Keratinocyte (primary cell): ENCODE measurements around a stretch of chr15.

DNA sequence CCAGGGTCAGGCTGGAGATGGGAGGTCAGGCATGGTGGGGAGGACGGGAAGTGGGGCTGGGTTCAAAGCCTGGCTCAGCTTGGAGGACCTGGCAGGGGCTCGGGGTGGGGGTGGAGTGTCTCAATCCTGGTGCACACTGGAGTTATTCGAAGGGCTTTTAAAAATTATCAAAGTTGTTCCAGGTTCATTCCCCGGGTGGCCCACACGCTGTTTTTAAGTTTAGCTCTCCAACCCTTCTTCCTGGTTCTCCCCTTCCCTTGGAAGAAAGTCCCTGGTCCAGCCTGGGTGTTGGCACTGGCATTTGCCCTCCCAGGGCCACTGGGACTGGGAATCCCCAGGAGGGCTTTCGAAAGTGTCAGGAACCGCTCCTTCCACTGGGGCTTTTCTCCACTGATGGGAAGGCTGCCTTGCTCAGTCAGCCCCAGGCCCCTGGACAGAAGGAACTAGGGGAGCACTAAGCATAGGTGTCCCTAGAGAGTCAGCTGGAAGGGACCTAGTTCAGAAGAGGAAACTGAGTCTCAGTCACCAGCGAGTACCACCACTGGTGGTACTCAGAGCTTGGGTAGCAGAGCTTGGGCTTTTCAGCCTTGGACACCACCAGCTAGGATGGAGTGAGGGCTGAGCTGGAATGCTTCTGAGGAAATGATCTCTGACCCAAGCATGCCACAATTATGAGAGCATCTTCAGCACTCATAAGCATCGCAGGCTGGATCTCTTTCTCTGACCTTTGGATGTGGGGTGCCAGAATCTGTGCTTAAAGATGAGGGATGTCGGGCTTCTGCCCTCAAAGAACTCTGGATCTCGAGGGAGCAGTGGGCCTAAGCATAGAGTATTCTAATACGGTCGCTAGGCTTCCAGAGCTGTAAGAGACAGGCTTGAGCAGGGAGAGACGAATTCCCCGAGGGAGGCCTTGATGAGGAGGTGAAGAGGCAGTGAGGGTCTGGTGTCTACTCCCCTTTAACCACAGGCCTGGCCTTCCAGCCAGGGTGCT, 36.2 kb downstream of the ZNF710 start:
CAGE:
- cytosol, long polyA minus RNA: no peak
- cytosol, long polyA plus RNA: no peak
- long polyA plus RNA: no peak
- nucleus, long polyA minus RNA: no peak
- nucleus, long polyA plus RNA: no peak

DNA sequence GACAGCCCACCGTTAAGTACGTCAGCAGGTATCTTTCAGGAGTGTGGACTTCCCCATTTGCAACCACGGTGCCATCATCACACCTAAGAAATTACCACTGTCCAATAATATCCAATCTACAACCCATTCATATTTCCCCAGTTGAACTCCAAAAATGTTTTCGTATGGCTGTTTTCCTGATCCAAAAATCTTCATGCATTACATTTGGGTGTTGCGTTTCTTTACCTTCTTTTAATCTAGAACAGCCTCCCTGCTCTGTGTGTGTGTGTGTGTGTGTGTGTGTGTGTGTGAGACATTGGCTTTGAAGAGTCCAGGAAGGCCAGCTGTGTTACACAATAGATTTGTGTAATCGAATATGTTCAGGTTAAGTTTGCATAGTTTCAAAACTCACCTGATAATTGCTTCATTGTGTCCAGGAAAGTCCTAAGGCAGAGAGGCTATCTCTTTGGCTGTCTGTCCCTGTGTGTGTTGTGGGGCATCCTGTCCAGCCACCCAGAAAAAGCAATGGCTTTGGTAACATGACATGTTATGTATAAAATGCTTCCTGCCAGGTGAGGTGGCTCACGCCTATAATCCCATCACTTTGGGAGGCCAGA, 37.4 kb downstream of the ZNF710 start:
CAGE:
- cytosol, long polyA minus RNA: no peak
- cytosol, long polyA plus RNA: no peak
- long polyA plus RNA: no peak
- nucleus, long polyA minus RNA: no peak
- nucleus, long polyA plus RNA: no peak

DNA sequence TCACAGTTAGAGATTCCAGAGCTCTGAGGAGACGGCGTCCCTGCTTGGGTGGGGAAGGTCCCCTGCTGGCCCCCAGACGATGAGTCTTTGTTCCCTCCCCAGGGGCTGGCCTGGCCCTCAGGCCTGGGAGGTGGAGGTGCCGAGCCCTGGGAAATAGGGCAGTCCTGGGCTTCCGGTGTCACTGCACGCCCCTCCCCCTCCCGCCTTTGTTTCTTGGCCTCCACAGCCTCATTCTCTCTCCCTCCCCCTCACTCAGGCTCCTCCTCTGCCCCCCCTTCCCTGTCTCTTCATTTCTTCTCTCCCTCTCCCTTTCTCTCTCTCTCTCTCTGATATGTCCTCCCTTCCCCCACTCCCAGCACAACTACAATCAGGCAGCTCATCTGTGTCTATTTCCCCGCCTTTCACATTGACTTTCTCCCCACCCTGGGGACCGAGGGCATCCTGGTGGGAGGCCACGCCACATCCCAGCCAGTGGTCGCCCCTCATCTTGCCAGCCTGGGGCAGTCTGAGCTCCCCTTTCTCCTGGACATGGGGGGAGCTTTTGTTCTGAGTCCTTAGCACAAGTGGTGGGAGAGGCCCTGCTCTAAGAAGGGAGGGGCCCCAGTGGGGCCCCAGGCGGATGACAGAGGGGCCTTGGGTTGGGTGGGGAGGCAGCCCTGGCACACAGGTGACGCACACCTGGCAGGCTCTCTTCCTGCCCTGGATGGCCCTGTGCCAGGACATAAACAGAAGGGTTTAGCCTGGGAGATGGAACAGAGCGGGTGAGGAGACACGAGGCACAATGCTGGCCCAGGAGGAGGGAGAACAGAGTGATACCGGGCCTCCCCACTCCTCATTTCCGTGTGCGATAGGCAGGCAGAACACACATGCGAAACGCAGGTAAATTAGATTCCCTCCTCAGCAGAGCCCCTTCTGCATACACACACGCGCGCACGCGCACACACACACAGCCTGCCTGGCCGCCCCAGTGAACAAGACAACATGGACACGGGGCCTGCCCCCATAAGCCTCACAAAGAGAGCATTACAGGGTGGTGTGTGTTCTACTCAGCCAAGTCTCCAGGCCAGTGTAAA, 40.0 kb downstream of the IDH2 start:
CAGE:
- cytosol, long polyA minus RNA: no peak
- cytosol, long polyA plus RNA: no peak
- long polyA plus RNA: no peak
- nucleus, long polyA minus RNA: no peak
- nucleus, long polyA plus RNA: no peak

DNA sequence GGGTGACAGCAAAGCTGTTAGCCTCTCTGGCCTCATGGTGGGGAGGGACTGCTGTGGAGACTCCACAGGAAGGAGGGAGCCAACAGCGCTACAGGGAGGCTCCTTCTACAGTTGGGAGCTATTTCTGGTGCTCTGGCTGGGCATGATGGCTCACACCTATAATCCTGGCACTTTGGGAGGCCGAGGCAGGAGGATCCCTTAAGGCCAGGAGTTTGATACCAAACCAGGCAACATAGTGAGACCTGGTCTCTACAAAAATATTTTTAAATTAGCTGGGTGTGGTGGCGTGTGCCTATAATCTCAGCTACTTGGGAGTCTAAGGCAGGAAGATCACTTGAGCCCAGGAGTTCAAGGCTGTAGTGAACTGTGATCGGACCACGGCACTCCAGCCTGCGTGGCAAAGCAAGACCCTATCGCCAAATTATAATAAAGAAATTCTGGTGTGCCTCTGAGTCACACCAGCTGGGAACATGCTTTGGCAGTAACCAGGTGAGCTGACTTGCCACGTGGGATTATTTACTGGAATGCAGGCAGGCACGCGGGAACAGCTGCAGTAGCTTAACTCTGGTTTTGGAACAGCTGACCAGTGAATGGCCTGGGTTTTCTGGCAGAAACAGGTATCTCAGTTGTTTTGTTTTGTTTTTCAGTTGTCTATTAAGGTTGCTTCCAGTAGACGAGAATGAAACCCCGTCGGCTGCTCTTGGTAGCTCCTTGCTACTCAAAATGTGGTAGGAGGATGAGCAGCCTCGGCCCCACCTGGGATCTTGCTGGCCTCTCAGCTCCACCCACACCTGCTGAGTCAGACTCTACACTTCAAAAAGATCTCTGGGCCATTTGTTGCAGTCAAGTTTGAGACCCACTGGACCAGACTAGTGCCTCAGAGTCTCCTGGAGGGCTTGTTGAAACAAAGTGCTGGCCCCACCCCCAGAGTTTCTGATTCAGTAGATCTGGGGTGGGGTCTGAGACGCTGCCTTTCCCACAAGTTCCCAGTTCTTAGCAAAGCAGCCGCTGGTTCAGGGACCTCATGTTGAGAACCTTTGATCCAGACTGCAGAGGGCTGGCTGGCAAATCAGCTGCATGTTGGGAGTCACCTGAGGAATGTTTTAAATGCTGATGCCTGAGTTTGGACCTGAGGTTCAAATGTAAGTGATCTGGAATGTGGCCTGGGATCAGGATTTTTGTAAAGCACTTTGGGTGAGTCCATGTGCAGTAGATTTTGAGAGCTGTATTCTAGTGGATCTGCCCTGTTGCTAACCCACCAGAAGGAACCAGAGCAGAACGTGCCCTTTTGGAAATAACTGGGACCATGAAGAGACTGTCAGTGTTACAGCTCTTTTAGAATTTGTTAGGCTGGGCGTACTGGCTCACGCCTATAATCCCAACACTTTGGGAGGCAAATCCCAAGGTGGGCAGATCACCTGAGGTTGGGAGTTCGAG, 26.6 kb downstream of the IDH2 start:
CAGE:
- cytosol, long polyA minus RNA: no peak
- cytosol, long polyA plus RNA: no peak
- long polyA plus RNA: no peak
- nucleus, long polyA minus RNA: no peak
- nucleus, long polyA plus RNA: no peak

GRCh38 chr15:90095649-90096073, 6.6 kb downstream of the IDH2 start:
CAGE:
- cytosol, long polyA minus RNA: no peak
- cytosol, long polyA plus RNA: no peak
- long polyA plus RNA: no peak
- nucleus, long polyA minus RNA: no peak
- nucleus, long polyA plus RNA: no peak

GRCh38 chr15:90097471-90098494, 4.5 kb downstream of the IDH2 start:
CAGE:
- cytosol, long polyA minus RNA: no peak
- cytosol, long polyA plus RNA: no peak
- long polyA plus RNA: no peak
- nucleus, long polyA minus RNA: no peak
- nucleus, long polyA plus RNA: no peak

DNA sequence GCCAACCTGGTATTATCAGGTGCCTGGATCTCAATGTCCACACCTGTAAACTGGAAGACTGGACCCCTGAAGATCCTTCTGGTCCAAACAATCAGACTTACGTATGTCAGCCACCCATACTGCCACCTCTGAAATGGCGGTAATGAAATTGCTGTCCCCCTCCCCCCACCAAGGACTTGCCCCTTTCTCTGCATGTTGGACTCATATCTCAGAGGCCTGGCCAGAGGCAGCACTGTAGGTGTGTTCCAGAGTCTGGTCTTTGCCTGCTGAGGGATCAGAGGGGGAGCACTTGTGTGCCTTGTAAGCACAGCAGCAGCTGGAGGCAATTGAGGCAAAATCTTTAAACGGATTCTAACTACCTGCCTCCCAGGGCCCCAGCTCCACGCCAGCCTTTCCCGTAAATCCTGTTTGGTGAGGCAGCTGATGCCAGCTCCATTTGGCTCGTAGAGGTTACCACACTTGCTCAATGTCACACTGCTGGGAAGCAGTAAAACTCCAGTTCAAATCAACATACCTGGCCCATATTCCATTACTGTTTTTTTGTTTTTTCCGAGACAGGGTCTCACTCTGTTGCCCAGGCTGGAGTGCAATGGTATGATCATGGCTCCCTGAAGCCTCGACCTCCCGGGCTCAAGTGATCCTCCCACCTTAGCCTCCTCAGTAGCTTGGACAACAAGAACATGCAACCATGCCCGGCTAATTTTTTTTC, 2.3 kb upstream of the IDH2 start:
CAGE:
- cytosol, long polyA minus RNA: no peak
- cytosol, long polyA plus RNA: no peak
- long polyA plus RNA: no peak
- nucleus, long polyA minus RNA: no peak
- nucleus, long polyA plus RNA: no peak

GRCh38 chr15:90217060-90217467, 15.9 kb downstream of the SEMA4B start:
CAGE:
- cytosol, long polyA minus RNA: no peak
- cytosol, long polyA plus RNA: no peak
- long polyA plus RNA: no peak
- nucleus, long polyA minus RNA: no peak
- nucleus, long polyA plus RNA: no peak

CAGE:
- cytosol, long polyA minus RNA: no peak
- cytosol, long polyA plus RNA: no peak
- long polyA plus RNA: no peak
- nucleus, long polyA minus RNA: no peak
- nucleus, long polyA plus RNA: no peak
Measured at GRCh38 chr15:90291572-90292160, 26.2 kb downstream of the NGRN start.

CAGE:
- cytosol, long polyA minus RNA: no peak
- cytosol, long polyA plus RNA: no peak
- long polyA plus RNA: no peak
- nucleus, long polyA minus RNA: no peak
- nucleus, long polyA plus RNA: no peak
Measured at GRCh38 chr15:90306520-90306740, 41.0 kb downstream of the NGRN start.

DNA sequence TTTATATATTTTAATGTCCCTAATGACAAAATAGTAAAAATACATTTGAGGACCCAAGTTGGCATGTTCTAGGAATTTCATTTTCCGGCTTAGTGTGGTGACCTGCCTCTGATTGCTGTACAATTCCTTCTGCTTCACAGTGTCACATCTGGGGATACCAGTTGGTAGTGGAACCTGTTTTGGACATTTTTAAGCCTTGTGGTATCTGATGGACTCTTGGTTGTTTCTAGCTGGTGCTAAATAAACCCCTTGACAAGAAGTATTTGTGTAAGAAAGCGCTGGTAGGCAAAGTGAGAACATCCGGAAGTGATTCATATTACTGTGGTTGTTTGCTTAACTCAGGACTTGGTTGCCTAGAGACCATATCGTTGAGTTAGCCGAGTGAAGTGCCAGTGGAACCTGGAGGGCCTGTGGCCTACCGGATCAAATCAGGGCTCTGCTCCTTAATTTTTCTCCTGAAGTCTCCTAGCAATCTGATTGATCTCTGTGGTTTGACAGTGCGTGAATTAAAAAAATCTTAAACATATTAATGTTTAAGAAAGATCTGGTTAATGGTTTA, 12.8 kb downstream of the IQGAP1 start:
CAGE:
- cytosol, long polyA minus RNA: no peak
- cytosol, long polyA plus RNA: no peak
- long polyA plus RNA: no peak
- nucleus, long polyA minus RNA: no peak
- nucleus, long polyA plus RNA: no peak

DNA sequence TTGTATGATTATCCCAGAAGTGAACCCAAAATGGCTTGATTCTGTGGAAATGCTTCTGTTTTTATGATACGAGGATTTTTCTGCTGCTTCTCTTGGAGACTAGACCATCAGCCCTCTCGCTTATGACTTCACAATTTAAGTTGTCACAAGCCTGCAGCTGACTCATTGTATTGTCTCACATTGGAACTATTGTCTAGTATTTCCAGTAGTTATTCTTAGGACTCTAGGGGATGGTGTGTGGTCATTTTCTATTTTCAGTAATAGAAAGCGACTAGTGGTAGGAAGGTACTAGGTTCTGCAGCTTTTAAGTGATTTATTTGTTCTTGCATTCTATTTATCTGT, 66.4 kb upstream of the CRTC3 start:
CAGE:
- cytosol, long polyA minus RNA: no peak
- cytosol, long polyA plus RNA: no peak
- long polyA plus RNA: no peak
- nucleus, long polyA minus RNA: no peak
- nucleus, long polyA plus RNA: no peak

DNA sequence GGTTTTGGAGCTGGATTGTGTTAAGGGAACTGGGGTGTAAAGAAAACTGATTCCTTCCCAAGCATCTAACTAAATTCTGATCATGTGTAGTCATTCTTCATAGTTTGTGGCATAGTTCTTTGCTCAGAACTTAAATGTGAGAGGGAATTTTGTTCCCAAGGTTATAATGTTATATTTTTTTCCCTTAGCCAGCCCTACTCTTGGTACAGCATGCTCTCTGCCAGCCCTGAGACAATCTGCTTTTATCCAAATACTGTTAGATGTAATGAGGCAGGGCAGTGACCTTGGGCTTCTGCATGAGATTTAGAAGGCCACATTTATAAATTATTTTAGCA, 23.0 kb downstream of the CRTC3 start:
CAGE:
- cytosol, long polyA minus RNA: no peak
- cytosol, long polyA plus RNA: no peak
- long polyA plus RNA: no peak
- nucleus, long polyA minus RNA: no peak
- nucleus, long polyA plus RNA: no peak

CAGE:
- cytosol, long polyA minus RNA: no peak
- cytosol, long polyA plus RNA: no peak
- long polyA plus RNA: no peak
- nucleus, long polyA minus RNA: no peak
- nucleus, long polyA plus RNA: no peak
Measured at GRCh38 chr15:90553371-90553893, 23.7 kb downstream of the CRTC3 start.

DNA sequence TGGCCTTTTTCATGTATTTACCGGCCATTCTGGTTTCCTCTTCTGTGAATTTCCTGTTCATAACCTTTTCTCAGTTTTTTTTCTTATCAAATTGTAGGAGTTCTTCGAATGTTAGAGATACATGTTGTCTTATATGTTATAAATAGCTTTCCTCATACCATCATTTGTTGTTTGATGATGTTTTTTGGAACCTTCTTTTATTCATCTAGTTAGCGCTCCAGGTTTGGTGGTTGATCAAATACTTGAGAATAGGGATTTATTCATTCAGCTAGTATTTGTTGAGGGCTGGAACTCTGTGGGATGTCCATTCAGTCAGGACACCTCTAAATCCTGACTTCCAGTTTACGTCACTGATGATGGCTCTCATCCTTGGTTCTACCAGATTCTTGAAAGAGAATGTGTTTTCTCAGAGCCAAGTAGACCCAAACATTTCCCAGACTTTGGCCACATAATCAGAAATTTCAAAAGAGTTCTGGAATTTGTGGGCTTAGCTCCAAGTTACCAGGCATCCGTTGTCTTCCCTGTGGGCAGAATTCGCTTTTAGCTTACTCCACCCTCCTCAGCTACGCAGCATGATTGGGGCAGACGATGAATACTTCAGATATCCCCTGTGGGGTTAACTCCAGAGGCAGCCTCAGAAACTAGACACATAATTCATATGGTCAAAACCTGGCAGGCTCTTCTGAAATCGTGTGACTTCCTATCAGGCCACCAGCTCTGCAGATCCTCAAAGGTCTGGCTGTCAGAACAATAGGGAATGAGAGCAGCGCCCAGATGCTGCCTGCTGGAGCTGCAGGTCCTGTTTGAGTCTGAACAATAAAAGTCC, 30.4 kb downstream of the CRTC3 start:
CAGE:
- cytosol, long polyA minus RNA: no peak
- cytosol, long polyA plus RNA: no peak
- long polyA plus RNA: no peak
- nucleus, long polyA minus RNA: no peak
- nucleus, long polyA plus RNA: no peak

GRCh38 chr15:90564023-90564700, 34.4 kb downstream of the CRTC3 start:
CAGE:
- cytosol, long polyA minus RNA: no peak
- cytosol, long polyA plus RNA: no peak
- long polyA plus RNA: no peak
- nucleus, long polyA minus RNA: no peak
- nucleus, long polyA plus RNA: no peak

CAGE:
- cytosol, long polyA minus RNA: no peak
- cytosol, long polyA plus RNA: no peak
- long polyA plus RNA: no peak
- nucleus, long polyA minus RNA: no peak
- nucleus, long polyA plus RNA: no peak
Measured at GRCh38 chr15:90659943-90660974, 56.9 kb upstream of the BLM start.

DNA sequence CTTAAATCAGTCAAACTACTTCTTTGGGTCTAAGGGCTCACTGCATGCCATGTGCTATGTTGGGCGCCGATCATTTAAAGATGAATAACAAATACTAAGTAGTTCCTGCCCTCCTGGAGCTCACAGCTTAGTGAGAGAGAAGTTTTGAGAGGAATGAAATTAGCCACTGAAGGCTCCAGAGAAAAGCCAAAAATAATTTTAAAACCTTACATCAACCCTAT, 44.5 kb downstream of the BLM start:
CAGE:
- cytosol, long polyA minus RNA: no peak
- cytosol, long polyA plus RNA: no peak
- long polyA plus RNA: no peak
- nucleus, long polyA minus RNA: no peak
- nucleus, long polyA plus RNA: no peak

DNA sequence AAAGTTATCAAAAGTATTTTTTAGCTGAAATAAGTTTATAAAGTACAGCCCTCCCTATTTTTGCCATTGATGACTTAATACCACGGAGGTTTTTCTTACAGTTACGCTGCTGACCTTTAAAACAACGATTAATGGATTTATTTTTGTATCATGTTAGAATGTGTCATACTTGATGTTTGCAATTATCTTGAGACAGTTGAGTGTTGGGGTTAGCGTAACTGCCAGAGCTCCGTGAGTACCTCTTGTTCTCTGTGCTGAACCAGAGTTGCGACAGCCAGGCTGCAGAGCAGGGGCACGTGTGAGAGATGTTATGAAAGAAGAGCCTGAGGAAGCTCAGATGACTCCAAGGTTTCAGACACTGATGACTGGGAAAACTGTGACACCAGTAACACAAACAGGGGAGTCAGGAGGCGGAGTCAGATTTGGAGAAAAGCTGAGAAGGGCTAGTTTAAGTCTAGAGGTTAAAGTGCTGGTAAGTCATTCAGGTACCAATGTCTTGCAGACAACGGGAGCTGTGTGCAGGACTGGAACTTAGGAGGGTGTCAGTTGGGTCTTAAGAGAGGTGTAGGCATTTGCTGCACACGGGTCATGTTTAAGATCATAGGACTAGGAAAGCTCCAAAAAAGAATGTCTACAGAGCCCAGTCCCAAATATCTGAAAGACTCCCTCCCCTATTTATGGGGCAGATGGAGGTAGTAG, 45.0 kb downstream of the BLM start:
CAGE:
- cytosol, long polyA minus RNA: no peak
- cytosol, long polyA plus RNA: no peak
- long polyA plus RNA: no peak
- nucleus, long polyA minus RNA: no peak
- nucleus, long polyA plus RNA: no peak

CAGE:
- cytosol, long polyA minus RNA: no peak
- cytosol, long polyA plus RNA: no peak
- long polyA plus RNA: no peak
- nucleus, long polyA minus RNA: no peak
- nucleus, long polyA plus RNA: no peak
Measured at GRCh38 chr15:90859195-90859783, 9.1 kb upstream of the FURIN start.